ENCODE results near the genes CACTIN, PIP5K1C and ATCAY.

- RRBS, result no CpG with 5 or more reads among the region's 19 CpGs
These were observed 21.6 kb downstream of the SMIM24 start for GRCh38 chr19:3458532-3459278.

DNA sequence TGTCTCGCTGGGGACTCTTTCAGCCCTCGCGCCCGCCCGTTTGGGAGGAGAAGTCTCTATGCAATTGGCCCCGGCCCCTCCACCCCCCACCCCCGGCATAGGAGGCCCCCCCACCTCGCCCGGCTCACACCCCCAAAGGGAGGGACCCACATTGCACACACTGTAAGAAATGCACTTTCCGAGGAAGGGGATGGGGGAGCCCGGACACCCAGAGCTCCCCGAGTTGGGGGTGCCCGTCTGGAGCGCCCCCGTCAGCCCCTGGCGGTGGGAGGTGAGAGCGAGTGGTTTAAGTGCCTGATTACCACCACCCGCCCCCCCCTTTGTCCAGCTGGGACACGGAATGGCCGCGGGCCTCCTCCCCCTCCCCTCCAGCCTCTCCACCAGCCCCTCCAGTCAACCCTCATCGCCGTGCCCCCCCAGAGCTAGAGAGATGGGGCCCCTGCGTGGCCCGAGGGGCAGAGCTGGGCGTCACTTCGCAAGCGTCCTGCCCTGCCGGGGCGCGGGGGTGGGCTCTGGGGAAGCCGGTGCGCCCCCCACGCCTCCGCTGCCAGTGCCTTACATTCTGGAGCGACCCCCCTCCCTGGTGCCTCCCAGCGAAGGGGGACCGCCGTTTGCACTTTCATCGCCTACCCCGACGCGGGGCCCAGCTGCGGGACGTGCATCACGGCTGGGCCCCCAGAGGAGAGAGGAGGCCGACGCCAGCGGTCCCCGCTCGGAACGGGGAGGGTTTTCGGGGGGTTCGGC lies 16.6 kb downstream of the SMIM24 start:
- RRBS, result 44% methylated on average over 6 of the region's 54 CpGs

DNA sequence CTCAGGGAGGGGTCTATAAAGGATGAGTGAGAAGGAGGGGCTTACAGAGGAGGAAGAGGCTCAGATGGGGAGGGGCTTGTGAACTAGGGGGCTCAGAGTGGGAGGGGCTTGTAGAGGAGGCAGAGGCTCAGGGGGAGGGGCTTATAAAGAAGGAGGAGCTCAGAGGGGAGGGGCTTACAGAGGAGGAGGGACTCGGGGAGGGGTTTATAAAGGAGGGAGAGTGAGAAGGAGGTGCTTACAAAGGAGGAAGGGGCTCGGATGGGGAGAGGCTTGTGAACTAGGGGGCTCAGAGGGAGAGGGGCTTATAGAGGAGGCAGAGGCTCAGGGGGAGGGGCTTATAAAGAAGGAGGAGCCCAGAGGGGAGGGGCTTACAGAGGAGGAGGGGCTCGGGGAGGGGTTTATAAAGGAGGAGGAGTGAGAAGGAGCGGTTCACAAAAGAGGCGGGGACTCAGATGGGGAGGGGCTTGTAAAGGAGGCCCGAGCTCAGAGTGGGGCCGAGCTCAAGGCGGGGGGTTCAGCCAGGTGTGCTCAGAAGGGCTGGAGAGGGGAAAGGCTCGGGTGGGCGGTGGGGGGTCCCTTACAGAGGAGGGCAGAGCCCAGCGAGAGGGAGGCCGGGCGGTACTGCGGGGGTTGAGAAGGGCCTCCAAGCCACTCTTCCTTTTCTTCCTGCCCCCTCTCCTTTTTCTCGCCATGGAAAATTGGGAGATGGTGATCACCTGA lies 535 bp downstream of the SMIM24 start:
- RRBS, result no CpG with 5 or more reads among the region's 15 CpGs

DNA sequence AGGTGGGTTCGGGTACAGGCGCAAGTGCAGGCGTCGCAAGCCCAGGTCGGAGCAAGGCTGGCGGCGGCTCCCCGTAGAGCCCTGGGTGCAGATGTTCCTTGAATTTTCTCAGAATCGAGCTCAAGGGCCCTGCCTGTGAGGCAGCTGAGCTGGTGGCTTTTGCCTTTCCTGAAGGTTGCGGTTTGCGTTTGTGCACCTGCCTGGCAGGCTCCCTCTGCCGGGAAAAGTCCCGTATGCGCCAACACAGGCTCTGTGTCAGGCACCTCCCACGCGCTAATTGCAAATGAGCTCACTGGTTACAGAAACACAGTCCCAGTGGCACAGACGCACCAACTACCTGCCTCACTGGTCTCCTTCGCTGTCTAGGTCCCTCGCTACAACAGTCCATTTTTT lies 5.9 kb downstream of the DOHH start:
- RRBS, result no CpG with 5 or more reads among the region's 19 CpGs

GRCh38 chr19:3507333-3507866 lies 1.3 kb downstream of the FZR1 start:
- RRBS, result no CpG with 5 or more reads among the region's 24 CpGs

GRCh38 chr19:3509389-3510349 lies 3.6 kb downstream of the FZR1 start:
- RRBS, result no CpG with 5 or more reads among the region's 31 CpGs

DNA sequence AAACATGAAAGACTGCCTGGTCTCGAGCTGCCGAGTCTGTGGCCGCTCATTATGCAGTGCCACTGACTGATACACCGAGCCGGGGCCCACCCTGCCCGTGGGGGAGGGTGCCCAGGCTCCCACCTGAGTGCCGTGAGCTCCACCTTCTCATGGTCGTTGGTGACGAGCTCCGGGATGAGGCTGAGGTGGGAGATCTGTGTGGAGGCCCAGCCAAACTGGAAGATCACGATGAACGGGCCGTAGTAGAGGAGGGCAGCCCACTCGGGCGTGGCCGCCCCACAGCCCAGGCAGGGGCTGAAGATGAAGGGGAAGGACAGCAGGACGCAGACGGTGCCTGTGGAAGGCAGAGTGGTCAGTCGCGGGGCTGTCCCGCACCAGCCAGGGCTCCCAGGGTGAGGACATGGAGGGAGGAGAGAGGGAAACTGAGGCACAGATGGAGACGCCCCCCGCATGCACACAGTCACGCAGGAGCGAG lies 6.5 kb downstream of the MFSD12 start:
- RRBS, result 94% methylated on average over 5 of the region's 25 CpGs

- RRBS, result no CpG with 5 or more reads among the region's 15 CpGs
These were observed 3.0 kb downstream of the MFSD12 start for GRCh38 chr19:3554269-3554938.

GRCh38 chr19:3613664-3614169 lies 7.0 kb upstream of the TBXA2R start:
- RRBS, result no CpG with 5 or more reads among the region's 15 CpGs

DNA sequence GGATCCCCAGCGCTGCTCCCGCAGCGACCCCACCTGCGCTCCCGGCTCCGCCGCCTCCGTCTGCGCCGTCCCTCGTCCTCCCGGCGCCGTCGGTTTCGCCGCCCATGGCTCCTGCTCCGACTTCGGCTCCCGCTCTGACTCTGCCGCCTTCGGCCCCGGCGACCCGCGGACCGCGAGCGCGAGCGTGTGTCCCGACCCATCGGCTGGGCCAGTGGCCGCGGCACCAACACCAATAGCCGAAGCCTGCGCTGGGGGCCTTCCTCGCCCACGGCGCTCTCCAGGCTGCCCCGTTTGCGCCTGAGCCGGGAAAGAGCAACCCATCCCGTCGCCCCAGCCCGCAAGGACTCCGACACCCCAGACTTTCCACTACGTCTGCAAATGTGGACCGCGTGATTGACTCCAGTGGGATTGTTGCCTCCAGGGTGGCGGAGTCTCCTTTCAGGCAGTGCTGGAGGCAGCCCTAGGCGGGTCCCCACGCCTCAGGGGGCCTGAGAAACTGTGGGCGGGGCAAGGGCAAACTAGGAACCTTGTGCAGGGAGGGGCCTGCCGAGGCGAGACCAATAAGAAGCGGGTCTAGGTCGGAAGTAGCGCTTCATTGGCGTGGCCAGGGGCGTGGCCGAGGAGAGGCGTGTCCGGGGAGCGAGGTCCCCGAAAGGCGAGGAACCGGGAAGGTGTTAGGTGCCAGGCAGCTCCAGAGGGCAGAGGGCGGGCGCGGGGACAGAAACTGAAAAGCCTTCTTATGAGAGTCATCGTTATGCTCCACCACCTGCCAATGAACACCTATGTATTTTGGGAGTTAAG lies at the start of gene CACTIN:
CACTIN (minus strand) TSS at position 228 of the 801 bp plus-strand sequence.
- RRBS, result 2% methylated on average over 22 of the region's 72 CpGs

GRCh38 chr19:3683390-3683926 lies 16.8 kb downstream of the PIP5K1C start:
- RRBS, result 6% methylated on average over 6 of the region's 22 CpGs

- RRBS, result 1% methylated on average over 41 of the region's 126 CpGs
These were observed at the start of gene PIP5K1C for GRCh38 chr19:3699815-3701147. Gene PIP5K1C (minus strand): TSS chr19:3700468.

- RRBS, result no CpG with 5 or more reads among the region's 7 CpGs
These were observed 424 bp upstream of the APBA3 start for GRCh38 chr19:3761892-3762339.

GRCh38 chr19:3880329-3881372 lies at the start of gene ATCAY:
Gene ATCAY (plus strand): TSS chr19:3880685.
- RRBS, result 0% methylated on average over 2 of the region's 53 CpGs

GRCh38 chr19:3953948-3954706 lies 16.8 kb downstream of the DAPK3 start:
- RRBS, result no CpG with 5 or more reads among the region's 23 CpGs

DNA sequence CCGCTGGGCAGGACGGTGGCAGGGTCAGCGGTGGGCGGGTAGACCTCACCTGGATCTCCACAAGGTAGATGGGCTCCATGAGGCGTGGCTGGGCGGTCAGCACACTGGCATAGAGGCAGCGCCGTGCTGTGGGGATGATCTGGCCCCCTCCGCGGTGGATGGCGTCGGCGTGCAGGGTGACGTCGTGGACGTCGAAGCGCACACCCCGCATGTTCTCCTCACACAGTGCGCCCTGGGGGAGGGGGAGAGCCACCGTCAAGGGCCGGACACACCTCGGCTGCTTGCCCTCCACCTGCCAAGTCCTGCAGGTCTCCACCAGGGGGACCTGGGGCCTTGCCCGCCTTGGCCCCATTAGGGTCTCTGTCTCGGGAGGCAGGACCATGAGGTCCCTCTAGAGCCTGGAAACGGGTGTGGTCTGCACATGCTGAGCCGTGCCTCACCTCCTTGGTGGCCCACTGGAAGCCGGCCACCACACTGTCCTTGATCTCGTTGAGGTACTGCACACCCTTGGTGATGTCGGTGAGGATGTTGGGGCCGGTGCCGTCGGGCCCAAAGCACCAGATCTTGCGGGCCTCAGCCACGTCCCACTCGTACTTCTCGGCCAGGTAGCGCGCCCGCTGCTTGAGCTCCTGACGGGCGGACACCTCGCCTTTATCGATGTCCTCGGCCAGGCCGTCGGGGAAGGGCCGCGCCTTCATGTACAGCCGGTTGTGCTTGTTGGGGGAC lies 6.6 kb upstream of the DAPK3 start:
- RRBS, result 95% methylated on average over 1 of the region's 50 CpGs

GRCh38 chr19:4032053-4032800 lies 24.7 kb downstream of the PIAS4 start:
- RRBS, result no CpG with 5 or more reads among the region's 19 CpGs

DNA sequence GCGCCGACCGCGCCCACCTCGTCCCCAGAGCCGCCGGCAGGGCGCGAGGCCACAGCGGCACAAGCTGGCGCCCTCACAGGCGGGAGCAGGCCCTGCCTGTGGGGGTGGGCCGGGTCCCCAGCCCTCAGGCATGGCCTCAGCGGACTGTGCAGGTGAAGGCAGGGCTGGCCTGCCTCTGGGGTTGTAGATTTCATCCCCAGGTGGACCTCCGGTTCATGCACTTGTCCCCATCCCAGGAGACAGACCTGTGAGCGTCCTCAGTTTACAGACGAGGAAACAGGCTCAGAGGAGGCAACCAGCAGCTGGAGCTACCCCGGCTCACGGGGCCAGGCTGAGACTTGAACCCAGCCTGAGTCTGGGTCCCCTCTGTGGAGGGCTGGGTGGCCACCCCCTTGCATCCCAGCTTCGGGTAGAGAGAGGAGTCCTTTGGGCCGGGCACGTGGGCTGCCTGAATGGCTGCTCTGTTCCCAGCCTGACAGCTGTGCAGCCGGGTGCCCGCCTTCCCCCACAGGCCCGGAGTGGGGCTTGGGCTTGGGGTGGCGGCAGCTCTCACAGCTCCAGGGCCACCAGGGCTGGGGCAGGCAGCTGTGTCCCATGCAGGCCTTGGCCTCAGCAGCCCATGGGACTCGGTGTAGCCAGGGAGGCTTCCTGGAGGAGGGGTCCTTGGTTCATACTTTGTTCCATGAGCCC lies 26.8 kb downstream of the PIAS4 start:
- RRBS, result 88% methylated on average over 20 of the region's 27 CpGs

DNA sequence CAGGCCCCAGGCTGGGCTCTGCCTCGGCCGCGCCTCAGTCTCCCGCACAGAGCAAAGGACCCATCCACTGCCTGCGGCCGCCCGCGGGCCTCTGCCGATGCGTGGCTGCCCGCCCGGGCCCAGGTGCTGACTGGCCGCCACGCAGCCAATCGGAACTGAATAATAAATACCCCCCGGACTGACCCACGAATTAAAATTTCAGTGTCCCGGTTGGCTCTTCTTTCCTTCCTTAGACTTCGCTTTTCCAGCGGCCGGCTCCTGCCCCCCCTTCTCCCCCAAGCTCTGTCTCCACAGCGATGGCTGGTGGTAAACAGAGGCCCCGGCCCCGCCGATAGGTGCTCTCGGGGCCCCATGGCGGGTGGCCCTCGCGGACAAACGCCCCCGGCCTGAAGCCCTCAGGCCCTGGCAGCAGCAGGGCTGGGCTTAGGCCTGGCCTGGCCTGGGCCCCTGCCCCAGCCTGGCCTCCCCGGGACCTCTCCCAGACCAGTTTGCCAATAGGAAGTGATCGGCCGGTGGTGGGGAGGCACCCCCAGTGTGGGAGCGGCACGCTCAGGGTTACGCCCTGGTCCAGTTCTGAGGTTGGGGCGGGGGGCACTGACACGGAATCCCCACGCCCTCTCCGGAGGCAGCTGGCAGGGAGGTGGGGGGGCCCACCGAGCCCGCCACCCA lies 2.5 kb downstream of the ZBTB7A start:
- RRBS, result 2% methylated on average over 16 of the region's 43 CpGs

DNA sequence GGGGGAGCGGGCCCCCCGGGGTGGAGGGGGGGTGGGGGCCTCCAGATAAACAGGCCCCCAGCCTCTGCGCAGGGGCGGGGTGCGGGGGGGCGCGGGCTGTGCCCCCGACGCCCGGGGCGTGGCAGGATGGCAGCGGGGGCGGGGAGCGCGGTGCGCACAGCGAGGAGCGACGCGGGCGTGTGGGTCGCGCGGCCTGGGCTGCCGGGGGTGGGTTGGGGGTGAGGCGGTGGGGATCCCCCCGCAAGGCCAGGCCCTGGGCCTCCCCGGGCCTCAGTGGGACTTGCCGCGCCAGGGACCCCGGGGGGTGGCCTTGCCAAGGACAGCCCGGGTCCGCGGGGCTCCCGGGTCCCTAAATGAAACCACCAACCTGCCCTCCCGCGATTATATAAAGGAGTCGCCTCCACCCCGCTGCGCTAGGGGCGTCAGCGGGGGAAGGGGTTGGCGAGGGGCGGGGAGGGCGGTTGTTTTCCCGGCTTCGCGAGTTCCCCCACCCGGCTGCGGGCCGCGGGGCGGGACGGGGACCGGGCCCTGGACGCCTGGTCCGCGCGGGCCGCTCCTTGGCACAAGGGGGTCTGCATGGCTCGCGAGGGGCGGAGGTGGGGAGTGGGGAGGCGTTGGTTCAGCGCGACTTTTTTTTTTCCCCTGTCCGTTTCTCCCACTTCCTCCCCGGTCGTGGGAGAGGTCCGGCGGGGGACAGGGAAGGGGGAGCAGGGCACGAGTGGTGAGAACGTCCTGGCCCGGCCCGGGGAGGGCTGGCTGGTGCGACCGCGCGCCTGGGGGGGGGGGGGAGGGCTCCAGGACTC lies 713 bp upstream of the ZBTB7A start:
- RRBS, result 3% methylated on average over 25 of the region's 79 CpGs

Data from iris pigment epithelial cell (primary cell).